A172 (cell line): ENCODE measurements around the genes CDH22 and SLC13A3.

DNA sequence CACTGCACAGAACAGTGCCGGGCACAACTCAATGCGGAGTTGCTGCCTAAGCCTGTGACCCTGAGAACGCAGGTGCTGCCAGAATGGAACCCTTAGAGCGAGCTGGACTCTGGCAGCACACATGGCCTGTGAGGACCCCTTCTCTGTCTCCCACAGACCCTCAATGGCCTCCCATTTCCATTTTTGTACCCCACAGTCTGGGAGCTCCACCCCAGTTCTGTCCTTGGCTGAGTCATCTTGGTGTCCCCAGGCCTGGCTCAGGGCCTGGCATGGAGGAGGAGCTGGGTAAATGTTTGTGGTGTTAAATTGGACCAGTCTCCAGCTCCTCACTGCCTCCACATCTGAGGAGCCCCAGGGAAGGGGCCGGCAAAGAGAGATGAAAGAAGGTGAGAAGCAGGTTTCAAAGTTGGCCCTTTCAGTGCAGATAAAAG is 88.7 kb downstream of the CD40 start:
- RAMPAGE, long total RNA: no peak

- RAMPAGE, long total RNA: no peak
Measured at GRCh38 chr20:46307546-46307963, 743 bp downstream of the CDH22 start.

GRCh38 chr20:46307964-46309221 is at the start of gene CDH22:
Gene CDH22 (minus strand): TSS chr20:46308498.
- RAMPAGE, long total RNA: no peak

DNA sequence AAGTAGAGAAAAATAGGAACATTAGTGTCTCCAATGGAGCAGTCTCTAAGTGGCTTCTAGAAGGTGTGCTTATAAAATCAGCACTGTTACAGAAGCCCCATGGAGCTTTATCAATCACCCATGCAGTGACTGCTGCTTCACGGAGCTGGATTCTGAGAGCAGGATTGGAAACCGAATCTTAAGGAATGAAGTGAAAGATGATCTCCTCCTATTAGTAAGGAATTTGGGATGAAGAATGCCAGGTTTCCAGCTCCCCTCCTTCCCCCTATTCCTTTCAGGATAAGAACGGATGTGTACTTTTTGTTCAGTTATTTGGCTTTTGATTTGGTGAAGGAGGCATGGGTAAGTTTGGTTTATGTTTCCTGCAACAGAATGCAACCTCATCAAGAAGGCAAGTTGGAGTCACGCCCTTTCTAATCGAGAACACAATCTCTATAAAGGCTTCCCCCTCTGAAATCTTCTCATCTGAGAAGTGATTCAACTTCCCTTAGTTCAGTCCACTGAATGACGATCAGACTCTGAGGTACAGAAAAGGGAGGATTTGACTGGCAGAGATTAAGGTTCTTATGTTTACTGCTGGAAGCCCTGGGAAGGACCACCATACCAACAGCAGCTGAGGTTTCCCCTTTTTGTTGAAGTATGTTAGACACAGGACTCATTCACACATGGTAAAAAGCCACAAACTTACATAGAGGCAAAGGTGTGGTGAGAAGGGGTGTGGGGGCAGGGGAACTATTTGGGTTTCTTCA is 5.5 kb downstream of the ELMO2 start:
- RAMPAGE, long total RNA: no peak

DNA sequence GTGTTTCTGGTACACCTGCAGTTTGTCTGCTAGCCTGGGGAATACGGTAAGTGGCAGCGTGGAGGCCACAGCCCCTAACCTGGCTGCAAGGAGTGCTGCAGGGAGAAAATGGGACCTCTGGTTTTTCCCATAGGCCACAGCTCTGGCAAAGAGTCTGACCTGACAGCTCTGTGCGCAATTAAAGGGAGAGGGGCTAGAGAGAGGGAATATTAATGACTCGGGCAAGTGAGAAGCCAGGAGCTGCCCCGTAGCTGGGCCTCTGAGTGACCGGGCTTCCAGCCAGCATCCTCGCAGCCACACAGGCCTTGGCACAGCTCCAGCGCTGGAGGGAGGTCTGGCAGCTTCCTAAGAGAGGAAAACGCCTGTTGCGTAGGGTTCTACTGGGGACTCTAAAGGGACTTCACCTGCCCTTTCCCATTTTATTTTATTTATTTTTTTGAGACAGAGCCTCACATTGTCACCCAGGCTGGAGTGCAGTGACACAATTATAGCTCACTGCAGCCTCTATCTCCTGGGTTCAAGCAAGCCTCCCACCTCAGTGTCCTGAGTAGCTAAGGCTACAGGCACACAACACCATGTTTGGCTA is 18.2 kb upstream of the OCSTAMP start:
- RAMPAGE, long total RNA: no peak

- RAMPAGE, long total RNA: no peak
Measured at GRCh38 chr20:46651029-46651803, at the start of gene SLC13A3. Gene SLC13A3 (minus strand): TSS chr20:46651459.

GRCh38 chr20:46683587-46684950 is 5.2 kb downstream of the TP53RK start:
- RAMPAGE, long total RNA: no peak

- RAMPAGE, long total RNA: no peak
Measured at GRCh38 chr20:46686614-46687257, 2.5 kb downstream of the TP53RK start.

- RAMPAGE, long total RNA: no peak
Measured at GRCh38 chr20:46688622-46689020, 623 bp downstream of the TP53RK start.

GRCh38 chr20:46710423-46710861 is 993 bp downstream of the SLC2A10 start:
- RAMPAGE, long total RNA: no peak

GRCh38 chr20:46823170-46823613 is 71.5 kb upstream of the EYA2 start:
- RAMPAGE, long total RNA: no peak

DNA sequence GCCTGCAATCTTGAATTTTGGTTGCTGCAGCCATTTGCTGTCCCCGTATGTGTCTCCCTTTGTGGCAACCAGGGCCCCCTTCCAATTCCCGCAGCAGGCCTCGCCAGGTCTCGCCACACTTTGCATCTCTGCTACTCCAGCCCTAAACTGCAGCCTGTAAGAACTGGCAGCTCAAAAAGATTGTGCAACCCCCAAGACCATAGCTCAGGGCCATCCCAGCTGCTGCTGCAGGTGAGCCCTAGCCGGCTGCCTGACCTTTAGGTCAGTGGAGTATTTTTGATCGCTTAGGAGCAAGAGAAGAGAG is 138.2 kb downstream of the EYA2 start:
- RAMPAGE, long total RNA: no peak

- RAMPAGE, long total RNA: no peak
Measured at GRCh38 chr20:47210270-47211451, 145.8 kb downstream of the ZMYND8 start.

DNA sequence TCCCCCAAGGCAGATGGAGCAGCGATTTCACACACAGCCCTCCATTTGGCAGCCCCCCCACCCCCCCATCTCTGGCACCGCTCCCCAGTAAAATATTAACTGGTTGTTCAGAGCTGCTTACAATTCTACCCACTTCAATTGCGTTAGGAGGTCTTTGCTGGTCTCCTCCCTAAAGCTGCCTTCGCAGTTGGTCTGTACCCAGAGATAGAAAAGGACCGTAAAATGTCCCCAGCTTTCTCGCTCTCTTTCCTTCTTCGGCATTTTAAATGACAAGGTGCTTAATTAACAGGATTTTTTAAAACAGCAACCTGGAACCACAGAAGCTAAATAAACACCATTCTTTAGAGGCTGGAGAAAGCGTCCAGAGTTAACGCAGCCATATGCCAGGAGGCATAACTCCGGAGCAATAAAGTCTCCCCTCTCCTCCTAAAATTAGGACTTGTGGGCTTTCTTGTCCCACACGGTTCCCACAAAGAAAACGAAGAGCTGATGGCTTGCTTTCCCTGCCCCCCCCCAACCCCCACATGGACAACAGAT is 1.7 kb upstream of the ZMYND8 start:
- RAMPAGE, long total RNA: no peak

GRCh38 chr20:47662020-47662934 is 123.0 kb downstream of the SULF2 start:
- RAMPAGE, long total RNA: no peak

DNA sequence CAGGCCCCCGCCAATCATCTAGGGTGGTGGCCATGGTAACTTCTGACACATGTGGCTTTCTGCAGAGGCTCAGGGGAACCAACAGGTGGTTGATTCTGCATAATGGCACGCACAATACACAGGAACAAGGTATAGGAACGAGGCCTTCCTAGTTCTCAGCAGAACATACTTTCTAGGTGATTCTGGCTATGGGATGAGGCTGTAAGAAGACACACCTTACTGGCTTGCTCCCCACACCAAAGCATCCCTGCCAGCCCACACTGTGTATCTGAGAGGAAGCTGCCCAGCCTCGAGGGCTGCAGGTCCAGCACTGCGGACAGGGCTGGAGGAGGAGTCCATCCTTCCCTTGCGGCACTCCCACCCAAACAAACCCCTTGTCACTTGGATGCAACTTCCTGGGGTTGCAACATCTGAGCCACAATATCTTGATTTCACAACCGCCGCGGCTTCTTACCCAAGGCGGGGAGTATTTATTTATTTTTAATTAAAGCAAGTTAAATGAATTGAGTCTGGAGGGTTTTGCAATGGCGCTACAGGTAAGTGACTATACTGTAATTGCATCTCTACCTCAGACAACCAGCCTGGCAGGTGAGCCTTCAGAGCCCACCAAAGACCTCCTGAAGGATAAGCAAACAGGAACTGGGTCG is 49.6 kb downstream of the SULF2 start:
- RAMPAGE, long total RNA: no peak

DNA sequence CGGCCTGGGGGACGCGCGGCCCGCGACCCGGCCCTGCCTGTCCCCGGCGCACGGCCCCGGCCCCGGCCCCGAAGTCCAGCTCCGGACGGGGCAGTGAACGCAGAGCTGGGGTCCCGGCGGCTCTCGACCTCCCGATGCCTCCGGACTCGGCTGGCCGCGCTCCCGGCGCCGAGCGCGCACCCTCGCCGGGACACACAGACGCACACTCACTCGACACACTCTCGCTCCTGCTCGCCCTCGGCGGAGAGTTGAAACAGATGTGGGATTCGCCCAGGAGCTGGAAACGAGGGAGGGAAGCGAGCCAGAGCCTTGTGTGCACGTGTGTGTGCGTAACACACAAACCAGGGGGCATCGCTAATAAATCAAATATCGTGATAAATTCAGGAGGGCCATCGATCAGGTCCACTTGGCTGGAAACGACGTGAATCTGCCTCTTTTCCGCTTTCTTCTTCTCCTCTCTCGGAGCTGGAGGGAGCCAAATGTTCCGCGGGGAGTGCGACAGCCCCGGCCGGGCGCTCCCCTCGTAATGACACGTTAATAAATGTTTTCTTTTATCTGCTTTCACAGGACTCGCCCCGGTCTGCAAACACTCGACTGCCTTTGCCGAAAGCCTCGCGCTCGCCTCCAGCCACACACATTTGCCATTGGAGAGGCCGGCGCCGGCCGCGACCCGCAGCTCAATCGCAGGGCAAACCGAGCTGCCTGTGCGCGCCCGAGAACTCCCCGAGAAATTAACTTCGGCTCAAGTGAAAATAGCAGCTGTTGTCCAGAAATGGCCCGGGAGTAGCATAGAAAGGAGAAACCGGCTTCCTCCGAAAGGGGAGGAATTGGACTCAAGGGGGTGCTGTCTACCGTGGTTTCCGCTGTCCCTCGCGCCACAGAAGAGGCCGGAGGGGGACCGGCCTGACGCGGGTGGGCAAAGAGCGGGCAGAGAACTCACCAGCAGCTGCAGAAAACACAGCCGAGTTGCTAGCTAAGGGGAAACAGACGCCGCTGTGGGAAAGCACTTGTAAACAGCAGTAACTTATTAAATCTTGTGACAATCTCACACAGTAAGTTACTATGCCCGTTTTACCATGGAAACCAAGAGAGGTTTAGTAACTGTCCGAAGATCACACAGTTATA is 919 bp upstream of the SULF2 start:
- RAMPAGE, long total RNA: no peak

DNA sequence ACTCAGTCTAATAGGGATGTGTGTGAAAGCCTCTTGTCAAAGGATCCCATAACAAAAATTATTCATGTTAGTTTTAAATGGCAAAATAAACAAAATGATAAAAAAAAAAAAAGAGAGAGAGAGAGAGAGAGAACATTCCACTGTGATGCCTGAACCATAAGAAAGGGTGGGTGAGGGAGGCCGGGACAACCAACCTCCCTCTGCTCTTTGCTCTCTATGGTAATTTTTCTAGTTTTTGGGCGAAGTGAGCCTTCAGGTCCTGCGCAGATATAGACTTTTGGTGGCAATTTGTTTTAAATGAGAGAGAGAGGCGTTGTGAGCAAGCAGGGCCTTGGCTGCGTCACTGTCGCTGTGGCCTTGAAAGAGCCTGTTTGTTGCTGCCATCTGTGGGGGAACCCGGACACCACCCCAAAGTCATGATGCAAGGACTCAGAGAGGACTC is 462.5 kb upstream of the SULF2 start:
- RAMPAGE, long total RNA: no peak

DNA sequence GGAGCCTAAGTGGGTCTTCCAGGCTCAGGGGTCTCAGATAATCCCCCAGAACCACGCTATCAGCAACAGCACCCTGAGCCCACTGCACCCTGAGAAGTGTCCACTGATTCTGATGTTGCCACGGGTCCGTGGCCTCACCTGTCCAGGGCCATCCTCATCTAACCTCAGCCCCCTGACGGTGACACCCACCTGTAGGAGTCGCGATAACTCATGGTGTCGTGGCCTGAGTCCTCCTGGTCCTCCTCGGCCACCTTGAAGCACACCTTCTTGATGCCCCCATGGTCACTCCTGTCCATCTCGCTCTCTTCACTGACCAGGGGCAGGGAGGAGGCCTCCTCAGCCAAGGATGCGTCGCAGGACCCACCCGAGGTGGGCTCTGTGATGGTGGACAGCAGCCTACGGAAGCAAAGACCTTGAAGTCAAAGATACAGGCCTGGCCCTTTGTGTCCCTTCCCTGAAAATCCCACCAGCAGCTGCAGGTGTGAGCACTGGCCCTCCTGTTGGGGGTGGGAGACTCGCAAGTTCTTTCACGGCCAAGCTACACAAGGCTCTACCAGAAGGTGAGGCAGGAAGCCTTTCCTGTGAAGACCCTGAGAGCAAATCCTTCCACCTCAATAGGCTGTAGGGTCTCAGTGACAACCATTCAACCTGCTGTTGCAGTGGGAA is 182.0 kb downstream of the PREX1 start:
- RAMPAGE, long total RNA: no peak

DNA sequence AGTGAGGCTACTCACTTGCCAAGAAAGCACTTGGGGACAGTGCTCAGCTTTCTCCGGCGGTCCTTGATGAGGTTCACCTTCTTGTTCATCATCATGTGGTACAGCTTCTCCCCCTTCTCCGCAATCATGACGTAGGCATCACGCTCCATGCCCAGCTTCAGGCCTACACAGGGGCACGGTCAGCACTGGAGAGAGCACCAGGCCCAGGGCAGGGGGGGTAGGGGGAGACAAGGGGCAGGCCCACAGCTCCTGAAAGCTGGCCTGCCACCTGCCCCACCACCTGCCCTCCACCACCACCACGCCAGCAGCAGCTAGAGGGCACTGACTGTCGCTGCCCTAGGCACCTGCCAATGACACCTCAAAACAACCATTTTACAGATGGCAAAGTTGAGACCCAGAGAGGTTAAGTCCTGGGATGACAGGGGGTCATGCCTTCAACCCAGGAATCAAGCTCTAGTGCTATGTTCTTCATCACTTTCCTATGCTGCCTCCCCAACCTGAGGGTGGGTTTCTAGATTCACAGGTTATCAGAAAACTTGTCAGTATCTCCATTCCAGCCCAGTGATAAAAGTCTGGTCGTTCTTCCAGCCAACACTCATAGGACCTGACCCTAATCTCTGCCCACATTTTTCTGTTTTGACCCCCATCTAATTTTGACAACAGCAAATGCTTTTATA is 139.0 kb downstream of the PREX1 start:
- RAMPAGE, long total RNA: no peak